Fibroblast of the aortic adventitia (primary cell): ENCODE results near the gene CCZ1.

GRCh38 chr7:5690827-5691645 lies 90.4 kb downstream of the RNF216 start:
- CAGE, long polyA plus RNA, result no peak

GRCh38 chr7:5699373-5700591 lies 81.7 kb downstream of the RNF216 start:
- CAGE, long polyA plus RNA, result no peak

DNA sequence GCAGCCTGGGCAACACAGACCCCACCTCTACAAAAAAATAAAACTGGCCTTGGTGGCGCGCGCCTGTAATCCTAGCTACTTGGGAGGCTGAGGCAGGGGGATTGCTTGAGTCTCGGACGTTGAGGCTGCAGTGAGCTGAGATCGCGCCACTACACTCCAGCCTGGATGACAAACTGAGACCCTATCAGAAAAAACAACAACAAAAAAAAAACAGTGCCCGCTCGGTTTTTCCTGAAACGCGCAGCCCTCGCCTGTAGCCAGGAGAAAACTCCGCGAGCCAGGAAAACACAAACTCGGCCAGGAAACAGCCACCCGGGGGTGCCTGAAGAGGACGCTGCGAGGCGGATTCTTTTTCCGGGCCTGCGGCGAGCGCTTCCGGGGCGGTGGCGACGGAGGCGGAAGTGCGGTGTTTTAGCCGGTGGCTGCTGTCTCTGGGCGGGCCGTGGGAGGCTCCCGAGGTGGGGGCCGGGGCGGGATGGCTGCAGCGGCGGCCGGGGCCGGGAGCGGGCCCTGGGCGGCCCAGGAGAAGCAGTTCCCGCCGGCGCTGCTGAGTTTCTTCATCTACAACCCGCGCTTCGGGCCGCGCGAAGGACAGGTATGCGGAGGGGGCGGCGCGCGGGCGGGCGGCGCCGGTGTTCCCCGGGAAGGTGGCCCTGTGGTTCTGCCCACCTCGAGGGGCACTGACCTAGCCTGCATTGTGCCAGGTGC lies at the start of gene CCZ1:
Gene CCZ1 (plus strand): TSS at position 409 of the 708 bp plus-strand sequence.
- CAGE, long polyA plus RNA, result no peak

DNA sequence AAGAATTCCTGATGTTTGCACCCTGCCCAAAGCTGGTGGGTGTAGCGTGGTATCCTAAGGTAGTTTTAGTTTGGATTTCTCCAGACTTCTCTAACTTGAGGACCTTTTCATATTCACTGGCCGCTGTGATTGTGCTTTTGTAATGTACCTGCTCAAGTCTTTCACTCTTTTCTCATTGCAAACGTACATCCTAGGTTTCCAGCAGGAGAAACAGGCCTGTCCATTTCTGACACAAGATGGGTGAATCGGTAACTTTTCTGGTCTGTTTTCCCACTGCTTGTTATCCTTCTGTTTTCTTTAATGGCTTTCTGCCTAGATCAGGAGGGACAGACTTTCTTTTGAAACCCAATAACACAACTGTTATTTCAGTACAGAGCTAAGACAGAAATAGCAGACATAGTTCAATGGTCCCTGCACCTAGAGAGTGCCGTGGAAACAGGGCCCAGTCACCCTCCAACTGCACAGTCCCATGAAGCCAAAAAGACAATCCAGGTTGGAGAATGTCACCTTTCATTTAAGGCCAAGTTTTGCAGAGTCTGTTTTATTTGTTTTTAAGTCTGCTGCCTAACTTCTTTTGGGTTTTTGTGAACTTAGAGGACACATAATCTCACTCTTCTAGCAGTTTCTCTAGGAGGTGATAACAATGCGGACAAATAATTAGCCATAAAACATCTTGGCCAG lies 2.4 kb downstream of the AIMP2 start:
- CAGE, long polyA plus RNA, result no peak

- CAGE, long polyA plus RNA, result no peak
Measured at GRCh38 chr7:6233006-6233494, 39.4 kb downstream of the CYTH3 start.

GRCh38 chr7:6412556-6413374 lies 35.0 kb downstream of the DAGLB start:
- CAGE, long polyA plus RNA, result no peak

- CAGE, long polyA plus RNA, result no peak
Measured at GRCh38 chr7:6419167-6419843, 28.4 kb downstream of the DAGLB start.

GRCh38 chr7:6423111-6423719 lies 24.5 kb downstream of the DAGLB start:
- CAGE, long polyA plus RNA, result no peak

- CAGE, long polyA plus RNA, result no peak
Measured at GRCh38 chr7:6615821-6616587, 594 bp downstream of the ZNF853 start.

GRCh38 chr7:6638598-6639504 lies 1.7 kb downstream of the ZNF316 start:
- CAGE, long polyA plus RNA, result no peak

DNA sequence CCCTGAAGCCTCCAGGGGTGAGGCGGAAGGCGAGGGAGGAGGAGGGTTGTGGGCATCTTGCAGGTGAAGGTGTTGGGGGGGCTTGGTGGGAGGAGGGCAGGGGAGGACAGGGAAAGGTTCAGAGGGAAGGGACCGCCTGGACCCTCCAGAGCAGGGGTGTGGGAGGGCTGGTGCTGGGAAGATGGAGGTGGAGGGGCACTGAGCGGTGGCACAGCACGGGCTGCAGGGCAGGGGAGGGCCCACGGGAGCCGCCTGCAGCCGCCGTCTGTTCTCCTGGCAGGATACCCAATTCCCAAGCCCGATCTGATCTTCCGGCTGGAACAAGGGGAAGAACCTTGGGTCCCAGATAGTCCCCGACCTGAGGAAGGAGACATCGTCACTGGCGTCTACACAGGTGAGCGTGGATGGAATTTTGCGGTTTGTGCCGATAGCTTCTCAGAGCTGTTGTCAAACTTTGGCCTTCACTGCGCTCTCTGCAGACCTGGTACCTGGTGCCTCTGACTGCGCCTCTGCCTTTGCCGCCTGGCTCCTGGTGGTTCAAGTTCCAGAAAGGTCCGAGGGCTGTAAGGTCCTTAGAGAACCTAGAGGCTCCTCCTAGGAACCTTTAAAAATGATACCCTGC lies 7.2 kb downstream of the ZNF316 start:
- CAGE, long polyA plus RNA, result no peak

GRCh38 chr7:6655651-6656448 lies 18.7 kb downstream of the ZNF316 start:
- CAGE, long polyA plus RNA, result no peak

- CAGE, long polyA plus RNA, result no peak
Measured at GRCh38 chr7:6698097-6698955, 8.4 kb downstream of the ZNF12 start.

GRCh38 chr7:6705830-6706268 lies 898 bp downstream of the ZNF12 start:
- CAGE, long polyA plus RNA, result no peak

DNA sequence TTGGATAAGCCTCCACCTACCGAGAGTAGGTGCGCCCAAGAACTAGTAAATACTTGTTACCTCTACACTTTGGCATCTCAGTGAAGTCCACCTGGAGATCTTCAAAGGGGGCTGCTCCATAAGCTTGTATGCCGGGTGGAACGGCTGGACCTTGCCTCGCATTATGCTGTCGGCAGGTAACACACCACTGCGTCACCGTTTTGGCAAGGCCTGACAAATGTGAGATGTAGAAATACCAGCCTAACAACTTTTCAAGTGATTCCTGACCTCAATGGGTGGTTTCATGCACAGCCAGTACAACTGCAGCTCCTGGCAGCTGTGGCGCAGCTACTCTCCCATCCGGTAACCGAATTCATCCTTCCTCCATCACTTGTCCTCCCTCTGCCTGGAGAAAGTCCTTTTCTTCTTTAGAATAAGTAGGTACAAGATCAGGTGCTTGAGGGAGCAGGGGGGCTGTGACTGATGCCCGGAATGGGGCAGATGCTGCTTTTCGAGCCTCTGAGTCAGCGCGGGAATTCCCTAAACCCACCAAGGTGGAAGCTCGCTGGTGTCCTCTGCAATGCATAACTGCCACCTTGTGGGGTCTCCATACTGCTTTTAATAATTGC lies 127.8 kb upstream of the CCZ1B start:
- CAGE, long polyA plus RNA, result no peak

- CAGE, long polyA plus RNA, result no peak
Measured at GRCh38 chr7:7156797-7157571, 25.4 kb upstream of the C1GALT1 start.

GRCh38 chr7:7210373-7211345 lies 28.3 kb downstream of the C1GALT1 start:
- CAGE, long polyA plus RNA, result no peak

- CAGE, long polyA plus RNA, result no peak
Measured at GRCh38 chr7:7238323-7239114, 56.2 kb downstream of the C1GALT1 start.

DNA sequence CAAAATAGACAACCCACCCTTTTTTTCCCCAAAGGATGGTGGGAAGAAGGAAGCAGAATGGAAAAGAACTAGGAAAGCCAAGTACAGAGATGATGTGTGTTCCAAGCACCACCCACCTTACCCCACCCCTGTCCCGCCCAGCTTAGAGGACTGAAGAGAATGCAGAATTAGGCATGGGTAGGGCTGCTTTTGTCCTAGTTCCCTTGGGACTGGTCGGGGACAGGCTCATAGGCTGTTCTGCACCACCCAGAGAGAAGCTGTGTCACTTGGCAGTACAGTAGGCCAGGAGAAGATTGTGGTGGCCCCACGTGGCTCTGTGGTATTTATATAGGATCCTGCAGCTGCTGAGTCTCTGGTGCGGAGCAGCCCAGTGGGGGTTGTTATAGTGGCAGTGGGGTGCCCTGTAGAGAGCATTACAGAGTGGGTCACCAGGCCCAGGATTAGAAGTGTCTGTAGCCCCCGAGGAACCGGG lies 88.7 kb downstream of the C1GALT1 start:
- CAGE, long polyA plus RNA, result no peak

DNA sequence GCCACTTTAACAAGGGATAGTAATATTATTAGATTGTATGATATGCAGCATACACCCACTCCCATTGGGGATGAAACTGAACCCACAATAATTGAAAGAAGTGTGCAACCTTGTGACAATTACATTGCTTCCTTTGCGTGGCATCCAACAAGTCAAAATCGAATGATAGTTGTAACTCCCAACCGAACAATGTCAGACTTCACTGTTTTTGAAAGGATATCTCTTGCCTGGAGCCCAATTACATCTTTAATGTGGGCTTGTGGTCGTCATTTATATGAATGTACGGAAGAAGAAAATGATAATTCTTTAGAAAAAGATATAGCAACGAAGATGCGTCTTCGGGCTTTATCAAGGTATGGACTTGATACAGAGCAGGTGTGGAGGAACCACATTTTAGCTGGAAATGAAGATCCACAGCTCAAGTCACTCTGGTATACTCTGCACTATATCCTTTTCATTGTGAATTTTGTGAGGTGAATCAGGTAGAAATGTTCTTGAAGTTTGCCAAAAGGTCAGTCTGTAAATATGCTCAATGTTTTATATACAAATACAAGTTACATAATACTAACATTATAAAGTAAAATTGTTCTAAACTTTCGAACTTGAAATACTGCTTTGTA lies 6.8 kb downstream of the MIOS start:
- CAGE, long polyA plus RNA, result no peak